ENCODE measurements around the gene SNX1.

- RRBS = no CpG with 5 or more reads among the region's 10 CpGs
Measured at GRCh38 chr15:63156083-63156727, 1.1 kb downstream of the RPS27L start.

DNA sequence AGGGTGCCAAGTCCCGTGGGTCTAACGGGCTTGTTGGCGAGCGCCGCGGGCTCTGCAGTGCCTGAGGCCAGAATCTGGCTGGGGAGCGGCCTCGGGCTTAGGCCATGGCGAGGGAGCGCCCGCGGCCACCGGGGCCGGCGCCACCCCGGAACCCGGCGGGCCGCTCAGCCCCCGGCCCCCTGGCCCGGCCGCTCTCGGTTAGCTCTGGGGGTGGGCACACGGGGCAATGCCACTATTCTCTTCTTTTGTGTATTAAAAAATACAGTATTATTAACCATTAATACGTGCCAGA, 297 bp upstream of the RPS27L start:
- RRBS = no CpG with 5 or more reads among the region's 25 CpGs

GRCh38 chr15:63196905-63197537, 7.6 kb downstream of the RAB8B start:
- RRBS = no CpG with 5 or more reads among the region's 5 CpGs

DNA sequence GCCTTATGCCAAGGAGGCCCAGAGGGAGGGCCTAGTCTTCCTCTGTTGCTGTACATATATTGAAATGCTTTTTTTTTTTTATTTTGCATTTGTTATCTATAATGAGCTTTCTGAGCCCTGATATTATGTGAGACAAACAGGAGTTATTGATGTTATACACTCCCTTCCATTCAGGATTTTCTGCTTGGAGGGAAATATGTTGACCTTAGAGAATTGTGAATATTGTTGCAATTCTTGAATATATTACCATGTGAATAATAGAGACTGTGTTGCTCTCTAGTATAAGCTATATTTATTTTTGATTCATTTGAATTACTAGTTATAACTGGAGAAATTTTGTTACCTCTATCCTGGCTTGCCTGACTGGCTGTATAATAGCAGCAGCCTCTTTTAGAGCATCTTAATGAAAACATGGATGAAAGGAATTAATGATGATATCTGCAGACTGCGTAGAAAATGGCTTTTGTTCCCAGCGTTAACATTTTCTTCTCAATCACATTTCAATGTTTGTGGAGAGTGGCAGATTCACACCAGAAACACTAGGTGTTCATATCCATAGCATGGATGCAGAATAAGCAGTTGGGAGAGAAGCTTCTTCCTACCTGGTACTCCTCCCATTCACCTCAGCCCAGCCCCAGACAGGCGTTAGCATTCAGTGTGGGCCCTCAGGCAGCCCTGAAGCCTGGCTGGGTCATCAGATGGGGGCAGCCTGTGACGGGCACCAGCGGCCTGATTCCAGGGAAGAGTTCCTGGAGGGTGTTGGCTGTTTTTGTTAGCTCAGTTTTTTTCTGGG, 30.8 kb downstream of the APH1B start:
- RRBS = no CpG with 5 or more reads among the region's 5 CpGs

DNA sequence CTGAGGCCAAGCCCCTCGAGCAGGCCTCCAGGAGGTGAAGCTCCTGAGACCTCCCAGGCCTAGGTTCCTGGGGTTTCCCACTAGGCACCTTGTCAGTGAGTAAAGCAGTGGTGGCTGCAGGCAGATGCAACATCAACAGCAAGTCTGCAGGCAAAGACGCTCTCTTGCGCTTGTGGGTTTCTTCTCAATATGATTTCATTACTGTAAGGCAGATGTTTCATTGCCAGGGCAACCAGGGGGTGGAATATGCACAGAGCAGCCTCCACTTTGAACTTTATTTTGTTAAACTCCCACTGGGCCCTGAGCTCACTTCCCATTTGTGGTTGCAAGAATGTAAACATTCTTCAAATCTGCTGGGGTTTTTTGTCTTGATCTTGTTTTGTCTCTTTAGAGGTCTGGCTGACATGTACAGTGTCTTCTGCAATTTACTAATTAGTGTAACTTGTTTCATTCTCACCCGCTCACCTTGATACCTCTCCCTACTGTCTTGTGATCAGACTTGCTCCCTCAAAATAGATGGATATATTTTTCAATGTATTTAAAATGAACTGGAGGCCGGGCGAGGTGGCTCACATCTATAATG, 24.7 kb upstream of the USP3 start:
- RRBS = no CpG with 5 or more reads among the region's 6 CpGs

- RRBS = no CpG with 5 or more reads among the region's 3 CpGs
Measured at GRCh38 chr15:63488669-63489059, 15.7 kb upstream of the USP3 start.

GRCh38 chr15:63544128-63544963, 40.0 kb downstream of the USP3 start:
- RRBS = no CpG with 5 or more reads among the region's 5 CpGs

- RRBS = no CpG with 5 or more reads among the region's 6 CpGs
Measured at GRCh38 chr15:63594493-63595776, 2.3 kb upstream of the FBXL22 start.

DNA sequence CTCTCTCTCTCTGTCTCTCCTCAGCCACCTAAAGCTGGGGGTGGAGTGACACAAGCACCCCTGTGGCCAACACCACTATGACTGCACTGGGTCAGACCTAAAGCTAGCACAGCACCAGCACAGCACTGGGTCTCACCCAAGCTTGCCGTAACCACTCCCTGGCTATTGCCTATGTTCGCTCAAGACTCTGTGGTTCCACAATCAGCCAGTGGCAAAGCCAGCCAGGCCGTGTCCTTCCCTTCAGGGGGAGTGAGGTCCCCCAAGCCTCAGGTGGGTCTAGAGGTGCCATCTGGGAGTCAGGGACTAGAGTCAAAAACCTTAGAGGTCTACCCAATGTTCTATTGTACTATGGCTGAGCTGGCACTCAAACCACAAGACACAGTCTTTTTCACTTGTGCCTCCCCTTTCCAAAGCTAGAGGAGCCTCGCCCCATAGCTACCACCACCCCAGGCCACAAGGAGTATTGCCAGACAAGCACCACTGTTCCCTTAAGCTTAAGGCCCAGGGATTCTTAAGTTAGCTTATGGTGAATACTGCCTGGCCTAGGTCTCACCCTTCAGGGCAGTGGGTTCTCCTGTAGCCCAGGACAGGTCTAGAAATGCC, 89.5 kb downstream of the HERC1 start:
- RRBS = no CpG with 5 or more reads among the region's 4 CpGs

DNA sequence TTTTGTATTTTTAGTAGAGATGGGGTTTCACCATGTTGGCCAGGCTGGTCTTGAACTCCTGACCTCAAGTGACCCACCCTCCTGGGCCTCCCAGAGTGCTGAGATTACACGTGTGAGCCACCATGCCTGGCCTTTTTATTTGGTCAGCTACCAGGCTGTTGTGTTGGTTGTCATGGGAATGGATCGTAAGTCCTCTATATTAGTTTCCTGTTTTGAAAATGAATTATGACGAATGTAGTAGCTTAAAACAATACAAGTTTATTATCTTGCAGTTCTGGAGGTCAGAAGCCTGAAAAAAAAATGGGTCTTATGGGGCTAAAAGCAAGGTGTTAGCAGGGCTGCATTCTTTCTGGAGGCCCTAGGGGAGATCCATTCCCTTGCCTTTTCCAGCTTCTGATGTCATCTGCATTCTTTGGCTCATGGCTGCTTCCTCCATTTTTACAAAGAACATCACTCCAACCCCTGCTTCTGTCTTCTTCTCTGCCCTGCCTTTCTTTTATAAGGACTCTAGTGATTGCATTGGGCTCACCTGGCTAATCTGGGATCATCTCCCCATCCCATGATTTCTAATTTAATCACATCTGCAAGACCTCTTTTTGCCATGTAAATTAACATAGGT, 25.2 kb upstream of the HERC1 start:
- RRBS = no CpG with 5 or more reads among the region's 3 CpGs

DNA sequence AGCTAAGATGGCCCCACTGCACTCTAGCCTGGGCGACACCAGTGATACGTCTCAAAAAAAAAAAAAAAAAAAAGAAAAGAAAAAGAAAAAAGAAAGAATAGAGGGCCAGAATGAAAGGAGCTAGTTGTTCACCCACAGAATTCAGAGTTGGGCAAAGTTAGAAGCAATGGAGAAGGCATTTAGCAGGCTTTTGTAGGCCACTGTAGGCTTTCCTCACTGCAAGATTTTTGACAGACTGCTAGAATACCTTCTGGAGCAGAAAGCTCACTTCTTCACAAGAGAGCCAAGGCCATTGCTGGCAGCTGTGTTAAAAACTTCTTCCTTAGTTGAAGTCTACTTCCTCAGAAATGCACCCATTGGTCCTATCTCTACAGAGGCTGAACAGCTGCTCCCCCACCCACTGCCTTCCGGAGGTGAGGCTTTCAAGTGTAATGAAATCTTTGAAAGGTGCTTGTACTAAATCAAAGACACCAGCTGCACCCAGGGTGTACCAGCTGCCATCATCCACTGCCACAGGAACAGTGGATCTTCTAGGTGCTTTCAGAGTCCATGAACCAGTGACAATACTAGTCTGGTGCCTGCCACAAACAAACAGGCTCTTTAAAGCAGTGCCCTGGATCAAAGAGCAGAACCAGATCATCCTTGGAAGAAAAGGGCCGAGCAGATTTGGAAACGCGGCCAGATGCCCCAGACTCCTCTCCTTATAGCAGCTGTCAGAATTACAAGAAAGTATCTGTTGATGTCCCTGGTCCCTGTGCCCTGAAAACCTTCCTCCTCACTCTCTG, 26.4 kb upstream of the HERC1 start:
- RRBS = no CpG with 5 or more reads among the region's 6 CpGs

DNA sequence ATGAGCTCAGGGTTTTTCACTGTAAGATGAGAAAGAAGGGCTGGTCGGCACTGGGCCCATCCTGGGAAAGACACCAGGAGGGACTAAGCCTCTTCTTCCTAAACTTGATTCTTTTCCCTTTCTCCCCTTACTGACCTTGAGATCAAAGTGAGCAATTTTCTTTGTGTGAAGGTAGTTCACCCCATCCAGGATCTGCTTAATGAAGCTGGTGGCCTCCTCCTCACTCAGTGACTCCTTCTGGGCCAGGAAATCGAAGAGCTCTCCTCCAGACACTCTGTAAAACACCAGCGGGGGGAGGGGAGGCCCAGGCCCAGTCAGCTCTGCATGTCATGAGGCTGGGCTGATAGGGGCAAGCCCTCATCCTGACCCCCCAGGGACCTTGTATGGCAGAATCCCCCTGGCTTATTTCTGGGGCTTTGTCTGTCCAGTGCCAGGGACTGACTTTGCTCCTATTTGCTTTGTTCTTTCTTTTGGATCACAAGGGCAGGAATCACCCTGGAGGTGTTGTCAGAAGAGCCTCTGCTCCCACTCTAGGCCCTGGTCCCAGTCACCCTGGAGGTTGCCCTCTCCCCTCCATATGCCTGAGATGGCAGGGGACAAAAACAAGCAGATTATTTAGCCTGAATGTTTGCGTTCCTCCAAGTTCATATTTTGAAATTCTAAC, 74.9 kb downstream of the DAPK2 start:
- RRBS = no CpG with 5 or more reads among the region's 4 CpGs

DNA sequence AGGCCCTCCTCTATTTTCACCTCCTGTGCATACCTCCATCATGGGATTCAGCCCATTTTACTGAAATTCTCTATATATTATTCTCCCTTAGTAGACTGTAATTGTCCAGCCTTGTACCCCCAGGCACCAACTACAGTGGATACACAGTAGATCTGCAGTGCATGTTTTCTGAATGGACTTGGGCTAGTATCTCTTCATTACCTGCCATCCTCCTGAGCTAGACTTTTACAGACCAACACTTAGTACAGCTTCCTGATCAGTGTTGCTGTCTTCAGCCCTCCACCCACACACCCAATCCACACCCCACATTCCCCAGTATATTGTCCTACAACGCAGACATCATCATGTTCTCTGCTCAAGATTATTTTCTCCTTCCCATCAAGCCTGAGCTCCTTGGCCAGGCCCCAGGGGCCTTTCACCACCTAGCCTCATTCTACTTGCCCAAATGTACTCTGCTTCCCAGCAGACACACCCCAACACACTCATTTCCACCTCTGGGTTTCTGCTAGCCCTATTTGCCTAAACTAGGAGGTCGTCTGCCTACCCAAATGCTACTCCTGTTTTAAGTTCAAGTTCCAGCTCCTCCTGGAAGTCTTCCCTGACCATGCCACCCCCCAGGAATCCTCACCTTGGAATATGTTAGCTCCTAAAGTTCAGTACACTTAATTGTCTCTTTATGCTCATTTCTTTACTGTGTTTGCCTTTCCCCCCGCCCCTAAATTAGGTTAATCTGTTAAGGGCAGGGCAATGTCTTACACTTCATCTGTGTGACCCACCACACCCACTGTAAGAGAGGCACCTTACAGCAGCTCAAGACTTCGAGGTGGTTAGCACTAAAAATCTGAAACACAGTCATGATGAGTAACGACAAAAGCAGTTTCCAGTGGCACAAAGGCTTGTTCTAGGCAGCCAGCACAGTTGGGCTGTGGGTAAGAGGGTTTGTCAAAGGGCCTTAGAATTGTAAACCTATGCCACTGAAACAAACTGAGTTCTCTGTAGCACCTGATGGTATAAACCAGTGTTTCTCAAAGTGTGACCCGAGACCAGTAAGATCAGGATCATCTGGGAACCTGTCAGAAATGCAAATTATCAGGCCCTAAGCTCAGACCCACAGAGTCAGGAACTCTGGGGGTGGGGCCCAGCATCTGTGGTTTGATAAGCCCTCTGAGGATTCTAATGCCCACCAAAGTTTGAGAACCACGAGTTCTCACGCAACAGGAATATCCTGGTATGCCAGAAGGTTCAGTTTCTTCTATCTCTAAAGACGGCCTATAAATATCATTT, 36.8 kb downstream of the DAPK2 start:
- RRBS = no CpG with 5 or more reads among the region's 9 CpGs

DNA sequence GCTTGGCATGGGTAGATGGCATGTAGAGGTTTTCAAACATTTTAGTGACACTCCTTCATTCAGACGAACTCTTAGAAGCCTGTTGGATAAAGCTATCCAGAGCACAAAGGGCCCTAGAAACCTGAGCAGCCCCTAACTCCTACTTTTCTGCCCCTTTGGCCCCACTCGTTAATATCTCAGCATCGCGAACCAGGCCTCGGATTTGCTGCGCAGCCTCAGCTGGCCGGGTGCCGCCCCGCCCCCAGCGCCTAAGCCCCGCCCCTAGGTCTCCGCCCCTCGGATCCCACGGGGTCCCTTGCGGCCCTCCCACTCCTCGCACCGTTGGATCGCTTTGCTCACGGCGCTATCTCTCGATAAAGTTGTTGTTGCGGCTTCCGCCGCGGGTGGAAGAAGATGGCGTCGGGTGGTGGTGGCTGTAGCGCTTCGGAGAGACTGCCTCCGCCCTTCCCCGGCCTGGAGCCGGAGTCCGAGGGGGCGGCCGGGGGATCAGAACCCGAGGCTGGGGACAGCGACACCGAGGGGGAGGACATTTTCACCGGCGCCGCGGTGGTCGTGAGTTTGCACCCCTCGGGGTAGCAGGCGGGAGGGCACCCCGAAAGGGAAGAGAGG, at the start of gene SNX1:
TSS of gene SNX1 (plus strand) at position 362 of the 609 bp plus-strand sequence.
- RRBS = 2% methylated on average over 5 of the region's 46 CpGs

DNA sequence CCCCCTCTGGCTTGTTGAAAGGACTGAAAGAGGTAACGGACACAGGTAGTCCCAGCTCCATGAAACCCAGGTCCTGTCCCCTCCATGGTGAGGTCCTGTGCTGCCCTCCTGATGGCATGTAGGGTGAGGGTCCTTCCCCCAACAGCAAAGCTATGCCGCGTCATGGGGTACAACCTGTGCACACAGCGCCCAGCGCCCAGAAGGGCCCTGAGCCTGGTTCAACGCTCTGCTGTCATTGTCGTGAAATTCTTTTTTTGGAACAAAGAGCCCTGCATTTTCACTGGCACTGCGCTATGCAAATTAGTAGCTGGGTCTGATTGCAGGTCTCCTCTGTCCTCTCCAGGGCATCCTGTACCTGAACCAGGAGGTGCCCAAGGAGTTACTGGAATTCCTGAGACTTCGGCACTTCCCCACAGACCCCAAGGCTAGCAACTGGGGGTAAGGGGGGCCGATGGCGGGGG, 1.4 kb downstream of the SNX22 start:
- RRBS = no CpG with 5 or more reads among the region's 11 CpGs

- RRBS = no CpG with 5 or more reads among the region's 1 CpG
Measured at GRCh38 chr15:64247962-64248334, 85.1 kb upstream of the PPIB start.

GRCh38 chr15:64461097-64461787, 864 bp downstream of the ZNF609 start:
- RRBS = no CpG with 5 or more reads among the region's 15 CpGs

DNA sequence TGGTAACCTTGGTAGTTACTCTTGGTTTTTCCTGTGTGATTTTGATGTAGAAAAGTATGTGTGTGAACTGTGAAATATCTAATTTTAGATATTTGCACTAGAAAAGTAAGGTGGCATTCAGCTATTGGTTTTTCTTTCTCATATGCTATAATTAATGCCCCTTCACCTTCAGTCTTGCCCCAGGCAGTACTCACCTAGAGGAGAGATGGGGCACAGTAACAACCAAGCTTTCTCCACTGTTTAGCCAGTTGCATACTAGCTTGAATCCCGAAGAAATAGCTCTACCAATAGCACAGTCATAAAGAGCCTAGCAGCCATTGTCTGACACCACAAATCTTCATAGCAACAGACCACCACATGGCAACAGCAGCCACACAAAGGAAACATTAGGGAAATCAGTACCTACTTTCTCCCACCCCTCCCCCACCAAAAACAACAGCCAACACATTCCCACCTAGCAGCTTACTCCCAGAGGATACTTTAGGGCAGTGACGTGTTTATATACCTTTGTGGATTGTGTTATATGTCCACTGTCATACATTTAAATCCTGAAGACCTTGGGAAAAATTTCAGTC, 140.8 kb downstream of the RBPMS2 start:
- RRBS = no CpG with 5 or more reads among the region's 2 CpGs

DNA sequence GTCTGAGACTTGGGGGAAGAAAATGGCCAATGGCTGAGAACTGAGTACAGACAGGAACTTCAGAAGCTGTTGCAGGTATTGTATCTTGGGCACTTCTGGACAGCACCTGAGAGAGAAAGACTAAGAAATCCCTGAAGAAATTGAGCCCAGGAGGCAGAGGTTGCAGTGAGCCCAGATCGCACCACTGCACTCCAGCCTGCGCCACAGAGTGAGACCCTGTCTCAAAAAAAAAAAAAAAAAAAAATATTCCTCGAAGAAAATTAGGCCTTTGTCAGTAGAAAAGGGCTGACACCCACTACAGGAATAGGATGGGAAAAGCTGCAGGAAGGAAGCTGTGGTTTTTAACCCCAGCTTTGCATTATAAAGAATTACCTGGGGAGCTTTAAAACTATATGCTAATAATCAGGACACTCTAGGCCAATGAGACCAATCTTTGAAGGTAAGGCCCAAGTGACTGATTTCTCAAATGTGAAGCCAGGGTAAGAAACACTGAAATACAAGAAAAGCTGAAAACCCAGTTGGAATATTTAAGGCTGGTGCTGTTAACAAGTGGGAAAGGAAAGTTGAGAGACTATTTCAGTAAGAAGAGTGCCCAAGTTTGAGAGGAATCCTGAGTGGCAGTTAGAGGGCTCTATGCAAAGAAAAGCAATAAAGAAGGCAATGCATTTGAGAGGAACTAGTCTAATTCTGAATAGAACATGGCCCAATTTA, 74.4 kb downstream of the RBPMS2 start:
- RRBS = no CpG with 5 or more reads among the region's 3 CpGs

- RRBS = no CpG with 5 or more reads among the region's 10 CpGs
Measured at GRCh38 chr15:64717378-64717974, 57.9 kb downstream of the RBPMS2 start.

All from iris pigment epithelial cell (primary cell).